AG09309 (cell line): ENCODE measurements around a stretch of chr3.

DNA sequence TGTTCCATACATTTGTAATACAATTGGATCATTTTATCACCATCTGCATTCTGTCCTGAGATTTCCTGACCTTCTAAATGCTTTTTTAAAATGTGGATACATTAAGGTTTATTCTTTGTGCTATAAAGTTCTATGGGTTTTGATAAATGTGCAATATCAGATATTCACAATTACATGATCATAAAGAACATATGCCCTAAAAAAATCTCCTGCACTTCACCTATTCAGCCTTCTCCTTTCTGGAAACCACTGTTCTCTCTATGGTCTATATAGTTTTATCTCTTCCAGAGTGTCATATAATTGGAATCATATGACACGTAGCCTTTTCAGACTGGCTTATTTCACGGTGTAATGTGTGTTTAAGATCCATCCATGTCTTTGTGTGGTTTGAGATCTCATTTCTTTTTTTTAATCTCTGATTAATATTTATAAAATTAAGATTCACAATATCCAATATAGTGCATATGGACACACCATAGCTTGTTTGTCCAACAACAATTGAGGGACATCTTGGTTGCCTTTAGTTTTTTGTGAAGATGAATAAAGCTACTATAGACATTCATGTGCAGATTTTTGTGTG lies 31.7 kb upstream of the IFT57 start:
- RRBS = no CpG with 5 or more reads among the region's 2 CpGs

DNA sequence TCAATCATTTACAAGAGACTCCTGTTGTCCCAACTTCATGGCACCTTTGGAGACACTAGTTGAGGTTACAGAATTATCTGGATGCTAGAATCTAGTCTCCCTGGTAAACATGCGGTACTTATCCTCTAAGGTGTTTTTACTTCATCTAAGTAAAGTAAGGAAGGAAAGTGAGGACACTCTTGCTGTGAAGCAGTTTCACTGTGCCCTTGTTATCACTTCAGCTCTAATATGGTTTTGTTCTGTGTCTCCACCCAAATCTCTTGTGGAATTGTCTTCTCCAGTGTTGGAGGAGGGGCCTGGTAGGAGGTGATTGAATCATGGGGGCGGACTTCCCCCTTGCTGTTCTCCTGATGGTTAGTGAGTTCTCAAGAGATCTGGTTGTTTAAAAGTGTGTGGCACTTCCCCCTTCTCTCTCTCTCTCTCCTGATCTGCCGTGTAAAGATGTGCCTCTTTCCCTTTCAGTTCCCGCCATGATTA lies 33.3 kb downstream of the RETNLB start:
- RRBS = no CpG with 5 or more reads among the region's 4 CpGs

DNA sequence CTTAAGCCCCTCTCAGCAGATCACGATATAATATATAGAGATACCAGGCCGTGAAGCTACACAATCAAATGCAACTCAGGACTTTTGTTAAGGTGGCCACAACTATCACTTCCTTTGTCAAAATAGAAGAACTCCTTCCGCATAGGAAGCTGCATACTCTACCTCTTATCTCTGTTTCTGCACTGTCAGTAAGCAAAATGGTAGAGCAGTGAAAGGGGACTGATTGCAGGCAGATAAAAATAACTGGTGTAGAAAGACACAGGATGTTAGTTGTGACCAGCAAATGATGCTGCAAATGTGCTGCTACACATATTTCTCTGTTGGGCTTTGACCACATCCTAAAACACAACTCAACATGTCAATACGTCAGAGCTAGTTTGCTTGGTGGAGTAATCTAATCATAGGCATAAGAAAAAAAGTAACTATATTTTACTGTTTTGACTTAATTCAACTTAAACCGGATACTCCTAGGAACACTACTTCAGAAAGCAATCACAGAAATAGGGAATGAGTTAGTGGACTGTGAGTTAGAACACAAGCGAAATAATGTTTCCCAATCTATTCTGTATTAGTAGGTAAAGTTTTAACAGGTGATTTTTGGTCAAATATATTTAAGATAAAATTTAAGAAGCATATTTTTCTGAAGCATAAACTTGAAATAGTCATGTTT lies 16.2 kb upstream of the TRAT1 start:
- RRBS = no CpG with 5 or more reads among the region's 6 CpGs

- RRBS = no CpG with 5 or more reads among the region's 8 CpGs
These were observed 12.3 kb downstream of the NECTIN3 start for GRCh38 chr3:111083536-111084700.

DNA sequence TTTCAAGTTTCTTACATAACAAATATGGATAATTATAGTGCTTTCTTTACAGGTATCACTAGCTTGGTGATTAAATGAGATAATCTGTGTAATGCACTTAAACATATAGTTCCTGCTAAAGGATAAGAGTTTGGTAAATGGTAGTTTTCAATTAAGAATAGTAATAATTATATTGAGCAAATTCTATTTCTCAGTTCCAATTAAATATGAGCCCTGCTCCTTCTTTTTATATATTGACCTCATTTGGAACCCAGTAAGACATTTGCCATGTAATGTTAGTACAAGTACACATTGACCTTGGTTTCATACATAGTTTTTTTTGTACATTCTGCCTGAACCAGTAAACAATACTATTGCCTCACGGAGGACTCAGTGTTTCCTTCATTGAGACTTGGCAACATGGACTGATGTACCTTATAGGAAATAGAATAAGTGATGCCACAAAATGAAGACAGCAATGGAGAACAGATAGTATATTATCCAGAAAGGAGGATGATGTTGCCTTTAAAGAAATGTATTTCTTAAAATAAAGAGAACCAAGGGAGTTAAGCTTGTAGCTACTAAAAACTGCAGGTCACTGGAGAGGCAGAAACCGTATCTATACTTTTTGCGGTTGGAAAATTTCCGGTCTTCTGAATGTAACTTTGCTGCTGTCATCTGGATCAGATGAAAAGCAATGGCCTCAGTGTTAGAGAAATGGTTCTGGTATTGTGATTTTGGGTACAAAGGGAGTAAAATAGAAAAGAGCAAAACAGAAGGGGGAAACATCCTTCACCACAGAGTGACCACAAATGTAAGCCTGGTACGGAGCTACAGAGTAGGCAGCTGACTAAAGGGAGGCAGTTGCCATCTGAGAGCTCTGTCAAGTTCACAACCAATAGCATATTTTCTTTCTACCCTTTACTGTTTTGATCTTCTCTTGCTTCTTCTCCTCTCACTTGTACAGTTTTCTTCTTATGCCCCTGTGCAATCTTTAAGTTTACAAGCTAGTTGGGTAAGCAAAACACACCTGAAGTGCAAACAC lies 5.4 kb downstream of the CD96 start:
- RRBS = no CpG with 5 or more reads among the region's 5 CpGs

DNA sequence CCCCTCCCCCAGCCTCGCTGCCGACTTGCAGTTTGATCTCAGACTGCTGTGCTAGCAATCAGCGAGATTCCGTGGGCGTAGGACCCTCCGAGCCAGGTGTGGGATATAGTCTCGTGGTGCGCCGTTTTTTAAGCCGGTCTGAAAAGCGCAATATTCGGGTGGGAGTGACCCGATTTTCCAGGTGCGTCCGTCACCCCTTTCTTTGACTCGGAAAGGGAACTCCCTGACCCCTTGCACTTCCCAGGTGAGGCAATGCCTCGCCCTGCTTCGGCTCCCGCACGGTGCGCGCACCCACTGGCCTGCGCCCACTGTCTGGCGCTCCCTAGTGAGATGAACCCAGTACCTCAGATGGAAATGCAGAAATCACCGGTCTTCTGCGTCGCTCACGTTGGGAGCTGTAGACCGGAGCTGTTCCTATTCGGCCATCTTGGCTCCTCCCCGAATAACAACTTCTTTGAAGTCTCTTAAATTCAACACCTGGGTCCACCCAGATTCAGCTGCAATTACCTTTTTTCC lies 19.9 kb downstream of the CD96 start:
- RRBS = no CpG with 5 or more reads among the region's 31 CpGs

GRCh38 chr3:111761214-111762084 lies 87.0 kb downstream of the PLCXD2 start:
- RRBS = no CpG with 5 or more reads among the region's 6 CpGs

GRCh38 chr3:111782731-111783563 lies 76.1 kb upstream of the PHLDB2 start:
- RRBS = no CpG with 5 or more reads among the region's 3 CpGs

DNA sequence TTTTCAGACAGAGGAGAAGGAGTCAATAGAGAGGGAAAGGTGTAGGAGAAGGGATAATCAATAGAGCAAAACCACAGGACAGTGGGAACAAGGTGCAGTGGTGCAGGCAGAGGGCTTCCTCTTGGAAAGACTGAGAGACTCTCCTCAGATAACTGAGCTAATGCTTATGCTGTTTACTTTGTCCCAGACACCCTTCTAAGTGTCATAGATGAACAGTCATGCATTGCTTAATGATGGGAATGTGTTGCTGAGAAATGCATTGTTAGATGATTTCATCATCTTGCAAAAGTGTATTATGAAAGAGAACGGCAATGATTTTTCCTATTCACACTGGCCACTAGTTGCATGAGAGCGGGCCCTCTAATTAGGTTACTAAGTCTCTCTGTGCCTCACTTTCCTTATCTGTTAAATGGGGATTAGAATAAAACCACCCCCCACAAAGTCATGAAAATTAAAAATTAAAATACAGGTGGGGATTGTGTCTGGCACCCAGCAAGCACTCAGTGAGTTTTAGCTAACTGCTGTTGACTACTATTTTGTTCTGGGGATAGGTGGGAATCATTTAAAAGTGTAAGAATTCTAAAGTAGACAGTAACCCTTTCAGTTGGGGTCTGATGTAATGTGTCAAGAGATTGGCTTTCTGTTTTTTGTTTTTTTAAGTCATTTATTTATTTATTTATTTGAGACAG lies 45.8 kb downstream of the PHLDB2 start:
- RRBS = no CpG with 5 or more reads among the region's 2 CpGs

DNA sequence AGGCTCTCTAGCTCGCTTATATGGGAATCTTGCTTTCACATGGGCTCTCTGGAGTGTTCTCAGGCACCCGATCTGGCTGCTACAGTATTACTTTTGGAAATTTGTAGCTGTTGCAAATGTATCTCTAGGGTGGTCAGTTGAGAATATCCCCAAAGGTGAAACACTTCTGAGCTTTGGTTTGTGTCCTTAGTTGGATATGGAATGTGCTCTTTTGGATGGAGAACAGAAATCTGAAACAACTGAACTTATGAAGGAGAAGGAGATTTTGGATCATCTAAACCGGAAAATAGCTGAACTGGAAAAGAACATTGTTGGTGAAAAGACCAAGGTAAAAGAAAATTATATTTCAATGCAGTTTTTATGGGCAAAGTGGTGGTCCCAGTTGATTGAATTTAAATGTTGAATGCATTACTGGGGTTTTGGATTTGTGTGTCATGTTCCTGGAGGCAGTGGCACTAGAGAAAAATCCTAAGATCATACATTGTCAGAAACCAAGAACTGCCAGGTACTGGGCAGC lies 58.7 kb upstream of the ABHD10 start:
- RRBS = no CpG with 5 or more reads among the region's 3 CpGs

GRCh38 chr3:112087171-112087549 lies 971 bp downstream of the C3orf52 start:
- RRBS = no CpG with 5 or more reads among the region's 6 CpGs

- RRBS = no CpG with 5 or more reads among the region's 7 CpGs
These were observed 16.9 kb downstream of the GCSAM start for GRCh38 chr3:112116097-112116591.

DNA sequence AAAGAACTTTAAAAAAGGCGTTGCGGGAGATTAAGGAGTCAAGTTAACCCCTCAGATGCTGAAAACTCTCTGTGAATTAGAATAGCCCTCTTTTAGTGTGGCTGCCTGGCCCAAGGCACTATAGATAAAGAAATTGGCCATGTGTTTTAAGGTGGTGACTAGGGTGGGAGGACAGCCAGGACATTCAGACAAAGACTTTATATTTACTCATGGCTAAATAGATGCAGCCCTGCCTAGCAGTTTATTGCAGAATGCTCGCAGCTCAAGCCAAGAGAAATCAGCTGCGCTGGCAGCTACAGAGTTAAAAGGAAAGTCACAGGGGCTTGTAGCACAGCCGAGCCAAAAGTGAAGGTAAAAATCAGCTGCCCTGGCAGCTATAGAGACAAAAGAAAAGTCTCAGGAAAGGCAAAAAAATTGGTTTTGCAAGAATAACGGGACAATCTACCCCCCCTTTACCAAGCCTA lies 9.4 kb upstream of the SLC9C1 start:
- RRBS = no CpG with 5 or more reads among the region's 6 CpGs

- RRBS = no CpG with 5 or more reads among the region's 4 CpGs
These were observed 76.1 kb downstream of the CD200 start for GRCh38 chr3:112408954-112409546.

GRCh38 chr3:112495226-112495572 lies 4.1 kb downstream of the BTLA start:
- RRBS = no CpG with 5 or more reads among the region's 1 CpG

- RRBS = no CpG with 5 or more reads among the region's 4 CpGs
These were observed 931 bp upstream of the CD200R1L start for GRCh38 chr3:112847626-112847964.

GRCh38 chr3:113051298-113051584 lies 31.8 kb upstream of the NEPRO start:
- RRBS = no CpG with 5 or more reads among the region's 11 CpGs

- RRBS = no CpG with 5 or more reads among the region's 11 CpGs
These were observed 63.6 kb upstream of the BOC start for GRCh38 chr3:113147546-113148443.

- RRBS = no CpG with 5 or more reads among the region's 3 CpGs
These were observed 1.5 kb downstream of the BOC start for GRCh38 chr3:113212907-113213286.

GRCh38 chr3:113247806-113248120 lies 36.4 kb downstream of the BOC start:
- RRBS = no CpG with 5 or more reads among the region's 2 CpGs